Endothelial cell (in vitro differentiated cells): Measurements from ENCODE around the gene STMP1.

DNA sequence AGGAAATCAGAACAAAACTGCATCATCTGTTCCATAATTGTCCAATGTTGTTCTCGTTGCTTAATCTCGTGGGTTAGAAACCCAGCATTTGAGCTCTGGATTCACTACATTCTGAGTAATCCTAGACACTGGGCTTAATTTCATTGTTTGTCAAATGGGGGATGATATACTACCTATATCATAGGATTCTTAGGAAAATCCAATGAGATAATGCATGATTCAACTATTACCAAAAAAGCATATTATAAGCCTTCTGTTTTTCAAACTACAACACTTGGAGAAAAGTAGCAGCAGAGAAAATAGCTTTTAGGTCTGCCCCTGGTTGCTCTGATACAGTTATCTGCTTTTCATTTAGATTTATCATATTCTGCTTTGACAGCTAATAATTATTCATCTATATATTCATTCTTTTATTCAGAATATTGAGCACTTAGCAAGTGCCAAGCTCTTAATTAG is 49.1 kb downstream of the CALD1 start:
- PRO-cap = no peak

DNA sequence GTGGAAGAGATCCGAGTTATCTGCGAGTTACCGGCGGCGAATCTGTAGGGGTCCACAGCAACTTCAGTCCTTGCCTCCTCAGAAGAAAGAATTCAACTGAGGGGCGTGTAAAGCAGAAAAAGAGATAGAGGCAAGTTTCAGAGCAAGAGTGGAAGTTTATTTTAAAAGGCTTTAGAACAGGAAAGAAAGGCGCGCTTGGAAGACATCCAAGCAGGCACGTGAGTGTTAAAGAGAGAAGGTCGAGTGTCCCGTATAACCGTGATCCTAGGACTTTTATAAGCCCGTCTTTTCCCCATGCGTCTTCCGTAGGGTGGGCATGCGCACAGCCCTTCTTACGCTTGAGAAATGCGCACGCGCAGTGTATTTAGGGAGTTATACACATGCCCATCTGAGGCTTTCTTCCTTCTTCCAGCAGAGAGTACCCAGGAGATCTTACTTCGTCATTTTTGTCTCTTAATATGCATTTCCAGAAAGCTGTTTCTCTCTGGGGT is 52.4 kb downstream of the CALD1 start:
- PRO-cap = no peak

DNA sequence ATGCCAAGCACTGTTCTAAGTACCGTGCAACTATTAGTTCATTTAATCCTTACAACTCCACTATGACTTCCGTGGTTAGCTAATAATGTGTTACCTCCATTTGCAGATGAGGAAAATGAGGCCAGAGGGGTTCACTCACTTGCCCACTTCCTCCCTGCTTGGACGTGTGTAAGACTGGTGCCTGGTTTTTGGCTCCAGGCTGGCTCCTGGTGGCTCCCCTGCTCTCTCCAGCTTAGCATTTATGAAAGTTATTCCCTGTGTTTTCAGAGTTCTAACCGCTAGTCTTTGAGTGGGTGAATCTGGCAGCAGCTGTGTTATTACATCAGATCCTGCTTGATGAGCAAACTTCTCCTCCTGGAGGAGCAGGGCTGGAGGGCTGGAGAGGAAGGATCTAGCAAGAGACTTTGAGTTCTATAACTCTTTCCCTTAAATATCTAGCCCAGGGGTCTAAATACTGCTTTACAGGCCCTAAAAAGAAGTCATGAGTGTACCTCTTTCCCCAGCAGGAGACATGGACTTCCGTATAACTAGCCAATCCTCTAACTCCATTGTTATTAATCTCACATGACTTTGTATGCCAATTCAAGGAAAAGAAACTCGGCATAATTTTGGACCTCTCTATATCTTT is 80.9 kb upstream of the AGBL3 start:
- PRO-cap = no peak

DNA sequence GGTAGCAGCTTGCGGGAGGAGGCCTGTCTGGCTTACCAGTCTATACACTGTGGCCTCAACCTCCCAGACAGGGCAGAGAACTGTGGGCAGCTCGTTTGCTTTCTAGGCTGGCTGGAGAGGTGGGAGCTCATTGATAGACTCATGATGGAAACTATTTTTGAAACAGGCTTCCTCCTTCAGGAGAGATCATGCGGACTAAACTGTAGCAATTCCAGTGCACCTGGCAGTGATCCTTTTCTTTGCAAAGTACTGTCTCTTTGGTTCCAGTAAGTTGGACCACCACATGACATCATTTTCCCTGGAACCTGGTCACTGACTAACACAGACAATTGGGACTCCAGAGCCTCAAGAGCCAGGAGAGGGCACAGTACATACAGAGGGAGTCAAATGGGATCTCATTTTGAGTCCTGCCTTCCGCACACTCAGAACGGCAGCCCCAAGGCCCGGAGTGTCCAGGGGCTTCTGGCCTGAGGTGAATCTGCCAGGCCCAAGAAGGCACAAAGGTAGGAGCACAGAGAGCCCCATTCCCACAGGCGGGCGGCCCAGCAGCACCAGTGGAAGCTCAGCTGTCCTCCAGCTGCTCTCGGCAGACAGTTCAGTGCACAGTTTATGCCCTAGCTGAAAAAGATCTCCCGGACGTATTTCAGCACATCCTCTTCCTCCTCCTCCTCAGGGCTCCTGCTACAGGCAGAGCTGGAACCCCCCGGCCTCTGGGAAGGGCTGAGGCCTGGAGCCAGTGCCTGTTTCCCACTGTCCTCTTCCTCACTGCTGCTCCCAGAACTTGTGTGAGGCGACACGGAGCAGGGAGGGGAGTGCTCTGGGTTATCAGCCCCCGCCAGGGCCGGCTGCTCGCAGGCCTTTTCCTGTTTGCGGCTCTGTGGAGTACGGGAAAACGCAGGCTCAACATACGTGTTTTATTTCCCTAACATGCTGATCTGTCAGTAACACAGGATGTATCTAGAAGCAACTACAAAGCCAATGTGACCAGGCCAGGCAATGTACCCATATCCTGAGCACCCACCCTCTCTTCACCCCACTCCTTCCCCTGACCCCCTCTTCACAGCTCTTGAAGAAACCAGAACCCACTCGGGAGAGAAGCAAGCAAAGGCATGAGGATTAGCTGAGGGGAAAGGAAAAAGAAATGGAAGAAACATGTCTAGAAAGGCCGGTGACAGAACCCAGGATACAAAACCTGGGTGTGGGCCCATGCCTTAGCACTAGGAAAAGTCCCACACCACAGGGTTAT is 4.1 kb downstream of the CYREN start:
- PRO-cap = unidirectional peak, minus-strand start at position 787 of the sequence

GRCh38 chr7:135177331-135178133 is 7.0 kb upstream of the CYREN start:
- PRO-cap = no peak

DNA sequence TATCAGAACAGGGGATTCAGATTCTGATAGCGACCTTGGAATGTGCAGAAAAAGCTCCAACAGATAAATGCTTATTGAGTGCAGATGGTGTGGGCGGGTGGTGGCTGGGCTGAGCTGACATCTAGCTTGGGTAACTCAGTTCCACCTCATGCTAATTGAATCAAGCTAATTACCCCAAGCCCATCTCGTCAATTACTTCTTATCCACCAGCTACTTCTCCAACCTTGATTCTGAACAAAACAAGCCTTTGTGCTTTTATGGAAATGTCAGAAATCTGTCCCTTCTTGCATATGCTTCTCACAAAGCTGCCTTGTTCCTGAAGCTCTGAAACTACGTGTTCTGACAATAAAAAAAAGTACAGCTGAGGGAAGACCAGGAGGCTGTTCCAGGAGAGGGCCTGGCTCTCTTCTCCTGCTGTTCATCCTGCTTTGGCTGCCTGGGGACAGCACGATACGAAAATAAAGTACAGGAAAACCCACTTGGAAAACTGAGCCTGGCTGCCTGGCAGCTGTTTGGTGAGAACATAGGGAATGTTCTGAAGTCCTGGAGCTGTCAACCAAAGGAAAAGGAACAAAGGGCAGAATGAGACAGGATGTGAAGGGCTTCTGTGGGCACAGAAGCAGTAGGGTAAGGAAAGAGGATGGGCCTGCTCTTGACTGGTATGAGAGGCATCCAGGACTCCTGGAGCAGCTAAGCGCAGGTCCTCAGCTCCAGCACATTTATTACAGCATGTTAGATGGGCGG is 27.6 kb downstream of the STRA8 start:
- PRO-cap = no peak

DNA sequence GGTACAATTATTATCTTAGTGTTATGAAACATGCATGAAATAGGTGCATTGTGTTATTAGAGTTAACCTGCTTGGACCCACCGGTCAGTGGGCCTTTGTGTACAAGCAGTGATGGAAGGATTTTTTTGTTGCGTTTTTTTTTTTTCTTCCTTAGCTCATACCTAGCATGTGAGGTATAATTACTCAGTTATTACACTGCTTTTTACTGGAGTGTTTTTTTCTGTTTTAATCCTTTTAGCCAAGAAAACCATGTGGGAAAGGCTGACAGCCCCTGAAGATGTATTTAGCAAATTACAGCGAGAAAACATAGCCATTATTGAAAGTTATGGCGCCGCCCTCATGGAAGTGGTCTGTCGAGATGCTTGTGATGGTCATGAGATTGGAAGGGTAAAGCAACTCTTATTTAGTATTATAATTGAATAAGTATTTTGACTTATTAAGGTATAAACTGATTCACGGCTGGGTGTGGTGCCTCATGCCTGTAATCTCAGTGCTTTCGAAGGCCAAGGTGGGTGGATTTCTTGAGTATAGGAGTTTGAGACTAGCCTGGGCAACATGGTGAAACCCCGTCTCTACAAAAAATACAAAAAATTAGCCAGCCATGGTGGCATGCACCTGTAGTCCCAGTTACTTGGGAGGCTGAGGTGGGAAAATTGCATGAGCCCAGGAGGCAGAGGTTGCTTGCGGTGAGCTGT is 39.6 kb upstream of the STMP1 start:
- PRO-cap = no peak

DNA sequence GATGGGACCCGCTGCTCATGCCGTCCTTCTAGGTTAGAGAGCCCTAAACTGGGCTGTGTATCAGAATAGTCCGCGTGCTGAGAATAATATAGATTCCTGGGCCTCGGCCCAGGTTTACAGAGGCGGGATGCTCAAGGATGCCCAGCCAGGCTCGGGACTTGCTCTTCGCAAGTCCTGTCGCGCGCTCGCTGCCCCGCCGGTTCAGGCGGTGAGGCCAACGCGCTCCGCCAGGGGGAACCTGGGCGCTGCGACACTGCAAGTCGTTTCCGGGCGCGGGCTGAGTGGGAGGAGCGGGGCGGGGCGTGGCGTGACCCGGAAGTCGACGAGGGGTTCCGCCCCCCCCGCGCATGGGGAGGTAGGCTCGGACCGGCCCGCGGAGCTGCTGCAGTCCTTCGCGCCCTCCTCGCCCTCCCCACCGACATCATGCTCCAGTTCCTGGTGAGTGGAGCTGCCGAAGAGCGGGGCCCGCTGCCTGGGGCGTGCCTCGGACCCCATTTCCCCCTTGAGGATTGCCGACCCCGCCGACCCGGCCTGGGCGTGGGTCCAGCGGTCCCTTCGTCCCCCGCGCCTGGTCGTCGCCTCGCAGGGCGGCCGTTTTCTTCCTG is at the start of gene STMP1:
STMP1 (plus strand) TSS at position 358 of the 605 bp plus-strand sequence.
- PRO-cap = bidirectional peak, plus-strand start at position 385 of the sequence, minus-strand start at position 203 of the sequence

GRCh38 chr7:136884349-136885075 is 16.1 kb downstream of the CHRM2 start:
- PRO-cap = no peak

DNA sequence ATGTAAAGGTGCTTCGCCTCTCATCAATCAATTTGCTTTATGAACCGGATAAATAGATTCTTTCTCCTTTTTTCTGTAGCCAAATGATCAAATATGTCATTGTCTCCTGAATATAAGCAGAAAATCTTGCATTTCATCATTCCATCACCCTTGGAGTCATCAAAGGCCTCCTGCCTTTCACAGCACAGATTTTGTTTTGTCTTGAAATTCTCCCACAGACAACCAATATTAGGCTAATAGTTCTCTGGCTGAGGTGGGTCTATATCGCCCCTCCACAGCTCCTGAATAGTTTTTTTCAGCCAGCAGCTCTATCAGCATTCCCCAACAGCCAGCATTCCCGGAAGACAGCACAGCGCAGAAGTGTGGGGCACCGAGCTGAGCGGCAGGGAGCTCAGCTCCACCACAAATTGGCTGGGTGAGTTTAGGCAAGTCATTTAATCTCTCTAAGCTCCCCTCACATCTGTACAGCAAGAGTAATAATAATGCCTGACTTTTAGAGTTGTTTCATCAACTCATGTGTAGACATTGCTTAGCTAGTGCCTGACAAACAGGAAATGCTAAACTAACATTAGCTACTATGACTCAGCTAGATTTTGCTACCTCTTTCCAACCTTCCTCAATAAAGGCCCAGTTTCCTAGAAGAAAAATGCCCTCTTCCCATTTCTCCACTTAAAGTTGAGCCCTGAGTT is 247.8 kb upstream of the PTN start:
- PRO-cap = unidirectional peak, plus-strand start at position 350 of the sequence

- PRO-cap = bidirectional peak, plus-strand start at chr7:137661902, minus-strand start at chr7:137661830
Observed at GRCh38 chr7:137661580-137662035, 185.2 kb downstream of the DGKI start.

GRCh38 chr7:137874091-137874505 is 27.3 kb upstream of the DGKI start:
- PRO-cap = no peak

GRCh38 chr7:137879038-137880010 is 32.5 kb upstream of the DGKI start:
- PRO-cap = no peak

- PRO-cap = no peak
Observed at GRCh38 chr7:137882015-137882857, 35.5 kb upstream of the DGKI start.

DNA sequence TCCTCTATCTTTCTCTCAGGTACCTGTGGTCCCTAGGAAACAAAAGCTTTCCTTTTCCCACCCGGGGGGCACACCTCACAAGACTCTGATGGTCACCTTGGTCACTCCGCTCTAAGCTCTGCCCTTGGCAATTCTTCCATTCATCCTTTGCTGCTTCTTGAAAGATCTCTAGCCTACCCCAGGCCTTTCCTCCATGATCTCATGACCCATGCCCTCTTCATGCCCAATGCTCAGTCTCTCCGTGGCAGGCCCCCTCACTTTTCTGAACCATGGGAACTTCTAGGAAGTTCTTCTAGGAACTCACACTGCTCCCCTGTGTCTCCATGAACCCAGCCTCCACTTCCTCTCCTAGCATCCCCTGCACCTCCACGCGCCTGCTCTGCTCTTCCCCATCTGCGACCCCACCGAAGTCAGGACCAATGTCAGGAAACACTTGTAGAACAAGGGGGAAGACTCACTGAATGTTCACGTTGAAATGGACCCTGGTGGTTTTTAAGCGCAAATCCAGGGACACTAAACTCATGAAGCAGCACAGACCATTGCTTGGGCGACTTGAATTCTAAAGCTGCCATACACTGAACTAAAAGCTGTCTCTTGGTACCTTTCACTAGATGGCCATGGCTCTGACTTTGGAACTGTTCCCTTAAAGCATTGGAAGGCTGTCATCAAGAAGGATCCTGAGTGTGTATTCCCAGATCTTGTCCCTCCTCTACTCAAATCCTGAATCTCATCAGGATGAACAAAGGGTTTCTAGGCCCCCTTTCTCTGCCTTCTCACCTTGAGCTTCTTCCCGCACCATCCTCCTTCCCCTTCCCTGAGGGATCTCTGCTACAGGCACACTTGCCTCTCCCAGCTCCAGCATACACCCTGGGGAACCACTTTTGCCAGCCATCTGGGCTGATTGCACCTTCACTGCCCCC is 40.0 kb downstream of the CREB3L2 start:
- PRO-cap = no peak

DNA sequence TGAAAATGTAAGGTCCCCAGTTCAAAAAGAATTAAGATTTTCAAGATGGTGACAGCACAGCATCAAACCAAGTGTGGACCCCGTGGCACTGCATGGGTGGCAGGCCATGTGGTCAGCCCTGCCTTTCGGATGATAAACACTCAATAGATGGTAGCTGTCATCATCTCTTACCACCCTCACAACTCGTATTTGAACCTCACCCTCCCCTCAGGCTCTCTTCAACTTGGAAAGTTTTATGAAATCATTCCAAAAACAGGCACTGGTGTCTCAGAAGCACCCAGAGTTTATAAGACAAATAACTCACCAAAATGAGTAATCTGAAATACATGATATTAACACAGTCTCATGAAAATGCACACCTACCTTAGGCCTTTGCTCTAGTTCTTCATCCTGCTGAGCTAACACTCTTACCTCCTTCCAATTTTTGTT is 3.1 kb downstream of the CREB3L2 start:
- PRO-cap = no peak

- PRO-cap = no peak
Observed at GRCh38 chr7:138067607-138068023, 8.6 kb upstream of the AKR1D1 start.

- PRO-cap = no peak
Observed at GRCh38 chr7:138169604-138170110, 93.4 kb downstream of the AKR1D1 start.

GRCh38 chr7:138664646-138665013 is 36.5 kb downstream of the SVOPL start:
- PRO-cap = no peak

GRCh38 chr7:138773724-138774311 is 24.0 kb upstream of the TMEM213 start:
- PRO-cap = no peak